M059J (cell line): ENCODE data around the gene SLC41A3.

DNA sequence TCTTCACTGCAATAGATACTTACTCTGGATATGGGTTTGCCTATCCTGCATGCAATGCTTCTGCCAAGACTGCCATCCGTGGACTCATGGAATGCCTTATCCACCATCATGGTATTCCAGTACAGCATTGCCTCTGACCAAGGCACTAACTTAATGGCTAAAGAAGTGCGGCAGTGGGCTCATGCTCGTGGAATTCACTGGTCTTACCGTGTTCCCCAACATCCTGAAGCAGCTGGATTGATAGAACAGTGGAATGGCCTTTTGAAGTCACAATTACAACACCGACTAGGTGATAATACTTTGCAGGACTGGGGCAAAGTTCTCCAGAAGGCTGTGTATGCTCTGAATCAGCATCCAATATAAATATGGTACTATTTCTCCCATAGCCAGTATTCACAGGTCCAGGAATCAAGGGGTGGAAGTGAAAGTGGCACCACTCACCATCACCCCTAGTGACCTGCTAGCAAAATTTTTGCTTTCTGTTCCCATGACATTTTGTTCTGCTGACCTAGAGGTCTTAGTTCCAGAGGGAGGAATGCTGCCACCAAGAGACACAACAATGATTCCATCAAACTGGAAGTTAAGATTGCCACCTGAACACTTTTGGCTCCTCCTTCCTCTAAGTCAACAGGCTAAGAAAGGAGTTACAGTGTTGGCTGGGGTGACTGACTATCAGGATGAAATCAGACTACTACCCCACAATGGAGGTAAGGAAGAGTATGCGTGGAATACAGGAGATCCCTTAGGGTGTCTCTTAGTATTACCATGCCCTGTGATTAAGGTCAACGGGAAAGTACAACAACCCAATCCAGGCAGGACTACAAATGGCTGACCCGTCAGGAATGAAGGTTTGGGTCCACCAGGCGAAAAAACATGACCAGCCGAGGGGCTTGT lies 22.4 kb upstream of the OSBPL11 start:
- RAMPAGE, long total RNA: no peak

DNA sequence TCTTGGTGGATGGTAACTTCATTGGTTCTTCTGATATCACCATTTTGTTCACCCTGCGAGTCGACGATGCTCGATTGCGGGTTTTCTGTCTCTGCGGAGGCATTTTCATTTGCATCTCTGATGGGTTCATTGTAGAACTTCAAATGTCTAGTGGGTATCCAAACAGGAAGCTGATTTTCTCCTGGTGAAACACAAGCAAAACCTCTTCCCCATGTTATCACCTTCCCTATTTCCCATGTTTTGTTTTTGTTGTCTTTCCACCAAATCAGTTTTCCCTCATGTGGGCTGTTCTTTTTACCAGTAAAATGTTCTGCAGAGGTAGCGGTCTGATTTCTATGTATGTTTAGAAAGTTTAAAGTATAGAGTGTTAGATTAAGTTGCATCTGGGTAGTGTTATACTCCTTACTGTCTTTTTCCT lies 168.3 kb upstream of the ROPN1B start:
- RAMPAGE, long total RNA: no peak

- RAMPAGE, long total RNA: no peak
These were observed 146.7 kb upstream of the ROPN1B start for GRCh38 chr3:125822207-125822806.

GRCh38 chr3:125837620-125838335 lies 131.2 kb upstream of the ROPN1B start:
- RAMPAGE, long total RNA: no peak

GRCh38 chr3:125915224-125915630 lies 53.8 kb upstream of the ROPN1B start:
- RAMPAGE, long total RNA: no peak

DNA sequence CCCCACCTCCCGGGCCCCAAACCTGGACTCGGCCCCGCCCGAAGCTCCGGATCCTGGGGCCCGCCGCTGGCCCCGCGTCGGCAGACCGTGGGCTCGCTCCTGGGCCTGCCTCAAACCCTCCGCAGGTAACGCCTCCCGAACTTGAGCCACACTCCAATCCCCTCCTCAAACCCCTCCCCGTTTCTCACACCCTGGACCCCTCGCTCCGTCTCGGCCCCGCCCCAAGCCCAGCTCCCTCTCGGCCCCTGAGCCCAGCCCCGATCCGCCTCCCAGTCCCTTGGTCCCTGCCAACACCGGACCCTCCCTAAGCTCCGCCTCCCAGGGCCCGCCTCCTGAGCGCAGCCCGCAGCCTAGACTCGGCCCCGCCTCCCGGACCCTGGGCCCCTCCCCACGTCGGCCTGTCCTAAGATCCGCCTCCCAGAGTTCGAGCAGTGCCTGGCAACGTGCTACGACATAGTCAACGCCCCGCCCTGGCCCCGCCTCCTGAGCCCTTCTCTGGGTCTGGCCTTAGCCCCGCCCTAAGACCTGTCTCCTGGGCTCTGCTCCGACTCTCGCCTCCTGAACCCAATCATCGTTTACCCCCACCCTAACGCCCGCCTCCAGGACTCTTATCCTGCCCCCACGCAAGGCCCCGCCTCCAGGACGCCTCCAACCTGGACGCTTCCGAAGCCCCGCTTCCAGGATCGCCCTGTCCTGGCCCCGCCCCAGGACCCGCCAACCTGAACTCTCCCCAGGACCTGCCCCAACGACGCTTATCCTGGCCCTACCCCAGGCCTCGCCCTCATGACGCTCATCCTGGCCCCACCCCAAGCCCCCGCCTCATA lies 53.1 kb upstream of the ROPN1B start:
- RAMPAGE, long total RNA: no peak

DNA sequence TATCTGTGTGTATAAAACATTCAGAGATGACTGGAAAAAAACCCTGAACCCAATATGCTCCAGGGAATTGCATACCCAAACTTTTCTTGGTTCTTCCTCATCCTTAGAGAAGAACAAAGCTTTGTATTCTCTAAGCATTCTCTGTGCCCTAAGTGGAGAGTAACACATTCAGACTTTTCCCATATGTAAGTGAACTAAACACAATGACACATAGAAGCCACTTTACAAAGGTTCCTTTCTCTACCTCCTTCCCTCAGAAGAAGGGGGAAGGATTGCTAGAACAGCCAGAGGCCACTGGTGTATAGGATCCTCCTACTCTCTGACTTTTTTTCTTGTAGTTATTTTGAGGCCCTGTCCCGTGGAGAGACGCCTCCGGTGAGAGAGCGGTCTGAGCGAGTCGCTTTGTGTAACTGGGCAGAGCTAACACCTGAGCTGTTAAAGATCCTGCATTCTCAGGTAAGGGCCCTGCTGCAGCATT lies 6.3 kb downstream of the ROPN1B start:
- RAMPAGE, long total RNA: no peak

- RAMPAGE, long total RNA: no peak
These were observed 21.5 kb downstream of the ROPN1B start for GRCh38 chr3:125990226-125991174.

- RAMPAGE, long total RNA: no peak
These were observed at the start of gene SLC41A3 for GRCh38 chr3:126083257-126084625. SLC41A3 (minus strand) TSS chr3:126084124.

GRCh38 chr3:126102657-126102974 lies 18.7 kb upstream of the SLC41A3 start:
- RAMPAGE, long total RNA: no peak

DNA sequence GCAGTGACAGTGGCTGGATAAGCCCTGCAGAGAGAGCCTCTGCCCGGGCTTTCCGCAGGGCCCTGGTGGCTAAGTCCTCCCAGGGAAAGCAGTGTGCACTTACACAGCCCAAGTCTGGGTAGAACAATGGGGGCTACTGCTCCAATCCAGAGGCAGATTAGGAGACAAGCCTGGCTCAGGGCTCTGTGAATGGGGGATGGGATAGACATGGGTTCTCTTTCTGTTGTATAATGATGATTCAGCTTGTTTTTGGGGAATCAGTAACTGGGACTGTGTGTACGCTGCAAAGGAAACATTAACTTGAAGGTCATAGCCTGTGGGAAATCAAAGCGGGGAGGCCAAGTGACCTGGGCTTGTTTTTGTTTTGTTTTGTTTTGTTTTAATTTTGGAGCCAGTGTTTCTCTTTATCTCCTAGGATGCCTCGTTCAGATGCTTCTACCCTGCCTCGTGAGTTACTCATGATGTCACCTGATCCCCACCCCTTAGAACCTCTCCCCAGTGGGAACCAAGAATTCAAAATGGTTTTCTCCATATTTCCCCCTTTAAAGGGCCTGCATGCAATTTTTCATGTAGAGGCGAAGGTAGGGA lies 4.2 kb upstream of the ALDH1L1 start:
- RAMPAGE, long total RNA: no peak

GRCh38 chr3:126208212-126209142 lies 28.1 kb upstream of the ALDH1L1 start:
- RAMPAGE, long total RNA: no peak

GRCh38 chr3:126347333-126347877 lies 9.8 kb downstream of the KLF15 start:
- RAMPAGE, long total RNA: no peak

DNA sequence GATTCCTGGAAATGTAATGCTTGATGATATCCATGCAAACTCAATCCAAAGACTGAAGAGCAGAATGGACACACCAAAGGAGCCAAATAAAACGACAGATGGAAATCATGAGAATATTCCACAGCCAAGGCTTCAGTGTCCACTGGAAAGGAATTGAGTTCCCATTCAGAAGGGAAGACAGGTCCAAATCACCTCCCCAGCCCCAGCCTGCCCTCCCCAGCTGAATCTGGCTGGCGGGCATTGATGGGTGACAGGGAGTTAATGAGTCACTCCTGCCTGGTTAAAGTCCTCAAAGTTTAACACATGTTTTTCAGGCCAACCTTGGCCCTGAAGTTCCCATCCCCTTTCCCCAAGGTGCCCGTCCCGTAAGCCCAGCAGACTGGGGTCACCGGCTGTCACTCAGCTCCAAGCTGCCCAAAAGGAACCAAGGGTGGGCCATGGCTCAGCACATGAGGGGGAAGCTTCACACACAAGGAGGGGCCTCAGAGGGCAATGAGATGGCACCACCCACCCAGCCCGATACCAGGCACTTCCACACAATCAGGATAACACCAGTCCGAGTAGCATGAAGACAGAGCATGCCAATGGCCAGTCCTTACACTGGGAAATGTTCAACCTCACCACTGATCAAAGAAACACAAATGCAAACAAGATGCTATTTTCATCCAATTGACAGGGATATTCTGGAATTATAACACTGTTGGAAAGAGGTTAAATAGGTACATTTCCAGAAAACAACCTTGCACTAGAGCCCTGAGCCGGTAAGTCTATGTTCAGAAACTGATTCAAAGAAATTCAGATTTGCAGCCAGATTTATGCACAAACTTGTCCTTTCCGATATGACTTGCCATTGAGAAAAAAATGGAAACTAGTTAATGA lies 10.2 kb upstream of the KLF15 start:
- RAMPAGE, long total RNA: no peak

DNA sequence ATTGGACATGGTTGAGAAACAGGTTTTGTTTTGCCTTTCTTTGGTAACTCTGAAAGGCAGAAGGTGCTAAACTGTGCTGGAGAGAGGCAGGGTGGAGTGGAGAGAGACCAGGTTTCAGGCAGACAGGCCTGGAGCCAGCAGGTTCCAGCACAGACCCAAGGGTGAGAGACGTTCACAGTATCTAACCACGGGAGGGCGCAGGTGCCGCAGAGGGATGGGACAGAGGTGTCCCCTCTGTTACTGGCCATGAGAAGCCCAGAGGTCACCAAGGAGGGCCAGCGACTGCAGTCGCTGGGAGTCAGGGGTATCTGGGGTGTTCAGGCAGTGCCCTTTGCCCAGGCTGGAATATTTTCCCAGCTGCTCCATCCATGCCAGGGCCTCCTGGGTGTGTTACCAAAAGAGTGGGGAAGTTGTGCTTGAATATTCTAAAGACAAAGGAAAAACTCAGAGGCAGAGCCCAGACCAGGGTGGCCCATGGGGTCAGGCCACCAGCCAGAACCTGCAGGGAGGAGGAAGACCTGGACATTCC lies 15.7 kb upstream of the KLF15 start:
- RAMPAGE, long total RNA: no peak

DNA sequence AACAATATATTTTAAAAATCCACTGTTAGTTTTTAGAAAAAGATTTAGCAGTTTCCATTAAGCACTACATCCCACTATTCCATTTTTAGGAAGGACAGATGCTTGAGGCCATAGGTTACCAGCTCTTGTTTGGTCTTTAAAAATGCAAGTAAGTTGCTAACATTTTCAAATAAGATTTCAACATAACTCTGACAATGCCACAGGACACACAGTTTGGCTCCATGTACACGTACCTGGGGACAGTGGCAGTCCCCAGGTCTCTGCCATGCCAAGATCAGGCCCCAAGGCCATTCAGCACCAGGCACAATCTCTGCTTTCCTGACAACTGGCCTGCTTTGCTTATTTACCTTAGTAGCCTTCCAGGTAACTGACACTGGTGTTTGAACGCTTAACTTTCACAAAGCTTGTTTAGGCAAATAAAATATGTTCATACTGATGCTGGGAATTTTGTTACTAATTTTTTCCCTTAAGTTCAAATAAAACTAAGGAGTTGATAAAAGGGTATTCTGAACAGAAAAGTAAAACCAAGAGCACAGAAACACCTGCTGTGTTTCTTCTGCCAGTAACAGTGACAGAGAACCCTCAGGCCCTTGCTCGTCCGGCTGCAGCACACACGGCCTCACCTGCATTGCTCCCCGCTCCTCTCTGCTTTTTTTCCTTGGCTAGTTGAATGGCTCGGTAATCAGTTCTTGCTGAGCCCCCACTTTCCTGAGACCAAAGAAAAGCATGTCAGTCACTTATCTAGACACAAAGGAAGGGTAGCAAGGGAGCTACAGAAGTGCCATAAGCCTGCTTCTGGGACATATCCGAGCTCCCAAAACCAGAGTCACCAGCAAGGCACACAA lies 16.4 kb downstream of the ZXDC start:
- RAMPAGE, long total RNA: no peak

DNA sequence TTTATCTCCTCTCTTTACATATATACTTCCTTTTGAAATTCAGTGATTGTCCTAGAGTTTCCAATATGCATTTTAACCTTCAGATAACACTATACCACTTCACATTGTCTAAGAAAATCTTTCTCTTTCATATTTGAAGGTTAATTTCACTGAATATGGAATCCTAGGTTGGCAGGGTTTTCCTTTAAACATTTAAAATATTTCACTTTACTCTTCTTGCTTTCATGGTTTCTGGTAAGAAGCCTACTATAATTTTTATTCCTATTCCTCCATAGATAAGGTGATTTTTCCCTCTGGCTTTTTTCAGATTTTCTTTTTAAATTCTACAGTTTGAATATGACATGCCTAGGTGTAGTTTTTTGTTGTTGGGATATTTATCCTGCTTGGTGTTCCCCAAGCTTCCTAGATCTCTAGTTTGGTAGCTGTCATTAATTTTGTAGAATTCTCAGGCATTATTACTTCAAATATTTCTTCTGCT lies 42.1 kb upstream of the C3orf22 start:
- RAMPAGE, long total RNA: no peak

DNA sequence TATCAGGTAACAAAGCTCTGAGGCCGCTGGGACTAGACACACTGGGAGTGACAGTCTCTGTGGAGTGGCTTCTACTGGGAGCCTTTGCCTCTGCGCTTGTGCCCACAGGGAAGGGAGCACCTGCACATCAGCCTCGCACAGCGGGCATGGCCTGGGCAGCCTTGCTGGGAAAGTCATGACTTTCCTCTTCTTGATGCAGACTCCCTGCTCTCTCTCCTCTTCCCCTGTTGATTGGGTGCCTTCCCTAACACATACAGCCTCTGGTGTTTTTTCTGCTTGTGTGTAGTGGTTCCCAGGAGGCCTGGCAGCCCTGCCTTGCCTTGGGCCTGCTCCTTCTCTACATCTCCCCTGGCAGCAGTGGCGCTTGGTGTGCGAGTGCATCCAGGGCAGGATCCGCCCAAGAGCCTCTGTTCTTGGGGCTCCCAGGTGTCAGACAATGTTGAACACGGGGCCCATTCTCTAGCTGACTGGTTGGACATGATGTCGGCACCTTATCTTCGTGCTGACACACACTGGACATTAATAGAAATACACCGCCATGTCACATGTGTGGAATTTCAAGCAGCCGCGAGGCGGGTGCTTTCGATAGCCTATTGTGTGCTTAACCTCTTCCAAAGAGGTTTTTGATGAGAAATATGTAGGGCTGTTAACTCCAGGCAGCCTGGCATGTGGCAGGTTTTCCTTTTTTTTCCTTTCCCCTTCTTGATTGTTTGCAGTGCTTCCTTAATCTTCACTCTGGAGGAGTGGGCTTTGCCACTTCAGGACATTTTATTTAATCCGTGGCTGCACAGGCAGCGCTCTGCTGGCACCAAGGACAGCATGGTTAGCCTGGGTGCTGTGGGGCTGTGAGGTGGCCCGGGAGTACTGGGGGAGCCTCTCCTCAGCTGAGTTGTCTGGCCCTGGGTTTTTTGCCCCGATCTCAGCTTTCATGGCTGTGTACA lies 42.4 kb downstream of the CHCHD6 start:
- RAMPAGE, long total RNA: no peak

DNA sequence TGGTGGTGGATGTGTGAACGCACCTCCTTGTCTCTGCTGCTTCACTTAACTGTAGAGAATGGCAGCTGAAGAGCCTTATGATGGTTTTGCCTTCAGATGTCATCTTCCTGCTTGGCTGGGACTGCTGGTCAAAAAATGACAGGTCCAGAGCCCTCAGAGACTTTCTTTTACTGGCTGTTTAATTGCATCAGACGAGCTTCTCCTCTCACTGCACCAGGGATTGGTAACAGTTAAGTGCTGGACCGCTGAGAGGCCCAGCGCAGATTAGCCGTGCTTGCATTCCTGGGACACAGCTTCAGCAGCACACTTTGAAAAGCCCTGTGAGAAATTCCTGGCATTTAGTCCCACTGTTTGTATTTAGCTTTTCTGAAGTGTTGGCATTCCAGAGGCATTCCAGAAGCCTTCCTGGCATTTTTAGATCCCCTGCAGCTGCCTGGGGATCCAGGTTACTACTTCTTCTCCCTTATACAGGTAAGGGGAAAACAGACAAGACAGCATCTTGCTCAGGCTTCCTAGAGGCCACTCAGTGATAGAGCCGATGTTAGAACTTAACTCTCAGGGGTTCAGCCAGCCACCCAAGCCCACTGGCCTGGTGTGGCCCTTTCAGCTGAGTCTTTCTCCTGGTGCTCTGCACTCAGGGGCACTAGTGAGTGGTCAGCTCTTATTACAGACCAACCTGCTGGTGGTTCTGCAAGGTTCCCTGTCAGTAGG lies 132.2 kb upstream of the PLXNA1 start:
- RAMPAGE, long total RNA: no peak

DNA sequence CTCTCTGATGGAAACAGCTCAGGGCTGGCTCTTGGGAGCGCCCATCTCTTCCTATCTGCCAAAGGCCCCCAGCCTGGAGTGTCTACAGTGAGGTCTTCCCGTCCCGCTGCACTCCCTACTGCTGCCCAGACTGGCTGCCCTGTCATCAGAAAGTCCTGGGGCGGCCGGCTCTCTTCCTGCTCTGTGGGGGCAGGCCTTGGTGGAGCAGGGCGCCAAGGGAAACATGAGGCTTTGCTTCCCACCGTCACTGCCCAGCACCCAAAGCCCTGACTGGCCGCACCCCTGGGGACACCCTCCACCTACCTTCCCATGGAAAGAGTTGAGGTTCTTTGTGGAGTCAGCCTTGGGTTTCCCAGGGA lies 52.0 kb upstream of the PLXNA1 start:
- RAMPAGE, long total RNA: no peak